T-cell (primary cell): ENCODE measurements around a stretch of chr13.

GRCh38 chr13:112705170-112705798 lies 15.4 kb downstream of the ATP11A start:
- PRO-cap, 7 experiments: no peak in any of the 7 experiments

GRCh38 chr13:112722306-112723385 lies 32.8 kb downstream of the ATP11A start:
- PRO-cap, 7 experiments: no peak in any of the 7 experiments

DNA sequence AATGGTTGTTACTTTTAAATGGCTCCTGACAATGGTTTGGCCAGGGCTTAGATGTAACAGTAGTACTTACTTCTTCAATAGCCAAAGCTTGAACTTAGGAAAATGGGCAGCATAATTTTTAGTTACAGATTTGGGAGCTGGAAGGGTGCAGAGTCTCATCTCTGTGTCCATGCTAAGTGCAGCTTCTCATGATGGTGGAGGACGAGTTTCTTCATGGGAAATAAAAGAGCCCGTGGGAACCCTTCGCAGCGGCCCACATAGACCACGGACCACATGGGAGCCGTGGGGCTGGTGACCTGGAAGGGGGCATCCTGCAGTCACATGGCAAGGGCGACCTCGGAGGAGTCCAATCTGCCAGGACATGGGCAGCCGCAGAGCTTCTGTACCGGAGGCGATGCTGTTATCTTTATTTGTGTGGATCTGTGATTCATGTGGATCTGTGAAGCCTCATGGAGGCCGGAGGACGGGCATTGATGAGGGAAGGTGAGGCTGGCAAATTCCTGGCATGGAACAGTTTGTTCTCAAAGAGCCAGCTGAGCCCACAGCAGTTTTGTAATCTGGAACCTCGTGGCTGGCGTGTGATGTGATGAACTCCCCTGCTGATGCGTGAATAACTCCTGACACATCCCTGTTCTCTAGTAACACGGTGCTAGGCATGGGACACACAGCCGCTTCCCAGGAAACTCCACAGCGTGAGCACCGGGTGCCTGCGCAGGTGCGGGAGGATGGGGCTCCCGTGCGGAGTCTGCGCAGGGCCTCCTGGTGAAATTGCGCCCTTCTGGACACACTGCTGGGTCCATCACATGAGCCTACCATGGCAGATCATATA lies 40.3 kb downstream of the ATP11A start:
- PRO-cap, 7 experiments: no peak in any of the 7 experiments

GRCh38 chr13:112850755-112851497 lies 118.1 kb upstream of the MCF2L start:
- PRO-cap, 7 experiments: no peak in any of the 7 experiments

- PRO-cap, 7 experiments: no peak in any of the 7 experiments
Measured at GRCh38 chr13:112885515-112886442, 83.2 kb upstream of the MCF2L start.

DNA sequence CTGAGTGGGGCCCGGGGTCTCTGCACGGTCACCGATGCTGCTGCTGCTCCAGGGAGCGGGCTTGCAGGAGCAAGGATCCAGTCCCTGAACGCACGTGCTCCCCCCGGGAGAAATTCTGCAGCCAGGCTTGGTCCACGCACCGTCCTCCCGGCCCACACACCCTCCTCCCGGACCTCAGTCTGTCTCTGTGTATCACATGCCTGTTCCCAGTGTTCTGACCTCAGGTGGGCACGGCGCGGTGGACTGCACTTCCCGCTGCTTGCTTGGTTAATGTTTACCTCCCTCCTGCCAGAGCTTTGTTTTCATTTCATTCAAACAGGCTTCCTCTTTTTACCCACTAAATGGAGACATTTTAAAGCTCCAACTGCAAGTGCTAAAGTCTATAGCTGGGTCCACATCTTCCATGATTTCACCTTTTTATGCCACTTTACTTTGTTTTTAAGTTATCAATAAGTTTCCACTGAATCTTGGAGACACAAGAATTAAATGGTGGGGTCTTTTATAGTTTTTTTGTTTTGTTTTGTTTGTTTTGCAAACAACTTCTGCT lies 76.1 kb upstream of the MCF2L start:
- PRO-cap, 7 experiments: no peak in any of the 7 experiments

DNA sequence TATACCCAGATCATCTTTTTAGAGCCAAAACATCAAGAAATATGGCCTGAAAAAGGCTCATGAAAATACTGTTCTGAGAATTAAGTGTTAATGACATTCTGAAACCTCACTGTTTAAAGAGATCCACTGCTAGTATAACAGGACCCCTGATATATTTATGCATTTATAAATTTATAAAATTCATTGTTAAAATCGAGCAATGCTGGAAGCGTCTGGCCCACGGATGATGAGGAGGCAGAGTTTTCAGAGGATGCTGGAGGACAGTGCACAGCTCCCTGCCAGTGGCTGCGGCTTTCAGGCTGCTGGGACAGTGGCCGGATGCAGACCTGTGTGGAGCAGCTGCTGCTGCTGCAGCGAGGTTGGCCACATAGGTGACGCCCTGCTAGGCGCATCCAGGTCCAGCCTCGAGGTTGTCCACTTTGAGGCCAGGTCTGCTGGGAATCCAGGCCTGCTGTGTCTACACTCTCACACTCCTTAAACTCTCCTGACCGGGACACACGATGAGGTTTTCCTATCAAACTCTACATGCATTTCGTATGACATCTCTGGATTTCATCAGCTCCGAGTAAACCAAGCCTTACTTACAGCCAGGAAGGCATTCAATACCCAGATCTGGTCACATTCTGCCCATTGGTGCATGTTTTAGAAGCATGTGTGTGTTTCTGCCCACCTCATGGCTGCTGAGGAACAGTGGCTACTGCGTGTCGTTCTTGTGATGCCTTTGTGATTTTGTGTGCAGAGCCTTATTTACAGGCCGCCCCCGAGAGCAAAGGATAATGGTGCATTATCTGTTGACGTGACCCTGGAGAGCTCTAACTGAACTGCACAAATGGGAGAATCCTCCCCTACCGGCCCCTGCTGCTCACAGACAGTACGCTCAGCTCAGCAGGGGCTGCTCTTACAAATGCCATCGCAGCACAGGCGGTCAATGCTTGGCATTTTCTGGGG lies 12.4 kb upstream of the MCF2L start:
- PRO-cap, 7 experiments: no peak in any of the 7 experiments

DNA sequence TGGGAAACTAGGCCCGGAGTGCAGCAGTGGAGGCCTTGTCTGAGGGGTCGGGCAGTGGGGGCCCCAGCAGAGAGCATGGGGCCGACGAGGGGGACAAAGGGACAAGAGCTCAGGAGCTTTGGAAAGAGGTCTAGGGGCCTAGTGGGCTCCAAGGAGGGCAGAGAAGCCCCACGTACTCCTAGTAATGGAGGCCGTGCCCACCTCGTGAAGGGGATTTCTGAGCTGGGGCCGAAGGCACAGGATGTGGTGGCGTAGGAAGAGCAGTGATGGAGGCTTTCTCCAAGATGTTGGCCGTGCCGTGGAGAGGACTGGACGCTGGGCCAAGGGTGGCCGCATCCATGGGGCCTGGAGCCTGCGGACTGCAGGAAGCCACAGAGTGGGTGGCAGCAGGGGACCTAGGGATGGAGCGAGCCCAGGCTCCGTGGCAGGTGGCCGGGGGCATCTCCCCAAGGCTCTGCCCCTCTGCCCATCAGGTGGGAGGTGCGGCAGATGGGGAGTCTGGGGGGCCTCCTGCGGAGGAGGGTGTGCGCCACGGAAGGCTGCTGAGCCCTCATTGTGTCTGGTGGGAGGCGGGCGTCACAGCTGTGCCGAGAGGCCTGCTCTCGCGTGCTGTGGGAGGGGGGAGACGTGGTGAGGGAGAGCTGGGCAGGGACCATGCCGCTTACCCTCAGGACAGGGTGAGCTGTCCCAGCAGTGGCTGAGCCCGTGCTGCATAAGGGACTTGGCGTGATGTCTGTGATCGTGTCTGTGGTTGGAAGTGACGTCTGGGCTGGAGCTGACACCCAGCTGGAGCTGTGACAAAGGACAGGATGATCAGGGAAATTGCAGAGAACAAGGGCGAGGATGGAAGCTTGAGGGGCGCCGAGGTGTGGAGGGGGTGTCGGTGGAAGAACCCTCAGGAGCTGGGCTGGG lies 13.3 kb downstream of the MCF2L start:
- PRO-cap, 7 experiments: no peak in any of the 7 experiments

DNA sequence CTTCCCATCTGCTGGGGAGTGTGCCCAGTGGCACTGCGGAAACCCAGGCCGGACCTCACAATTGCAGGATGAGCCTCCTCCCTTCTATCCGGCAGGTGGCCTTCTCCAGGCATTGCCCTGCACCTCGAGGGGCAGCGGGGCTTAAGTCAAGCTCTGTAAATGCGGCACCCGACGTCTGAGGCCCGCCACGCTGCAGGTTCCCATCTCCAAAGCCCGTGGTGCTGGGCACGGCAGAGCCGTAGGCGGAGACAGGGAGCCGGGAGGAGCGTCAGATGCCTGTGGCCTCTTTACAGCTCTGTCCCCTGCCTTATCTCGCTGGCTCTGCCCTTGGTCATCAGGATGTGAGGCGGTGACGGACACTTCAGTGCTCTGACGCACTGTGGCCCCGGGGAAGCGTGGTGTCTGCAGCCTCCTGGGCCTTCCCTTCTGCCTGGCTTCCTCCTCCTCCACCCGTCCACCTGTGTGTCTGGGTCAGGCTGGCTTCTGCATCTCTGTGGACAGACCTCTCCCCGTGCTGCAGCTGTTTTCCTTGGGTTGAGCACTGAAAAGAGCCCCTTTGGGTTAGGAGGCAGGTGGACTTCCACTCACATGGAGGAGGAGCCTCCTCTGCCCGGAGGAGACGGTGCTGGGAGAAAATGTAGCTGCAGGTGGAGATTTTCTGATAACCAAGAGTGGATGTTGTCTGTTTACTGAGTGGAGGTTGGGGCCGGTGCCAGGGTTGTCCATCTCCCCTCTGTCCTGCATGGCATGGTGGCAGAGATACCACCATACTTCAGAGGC lies 14.5 kb downstream of the MCF2L start:
- PRO-cap, 7 experiments: no peak in any of the 7 experiments

GRCh38 chr13:112997442-112998005 lies 28.5 kb downstream of the MCF2L start:
- PRO-cap, 7 experiments: no peak in any of the 7 experiments

DNA sequence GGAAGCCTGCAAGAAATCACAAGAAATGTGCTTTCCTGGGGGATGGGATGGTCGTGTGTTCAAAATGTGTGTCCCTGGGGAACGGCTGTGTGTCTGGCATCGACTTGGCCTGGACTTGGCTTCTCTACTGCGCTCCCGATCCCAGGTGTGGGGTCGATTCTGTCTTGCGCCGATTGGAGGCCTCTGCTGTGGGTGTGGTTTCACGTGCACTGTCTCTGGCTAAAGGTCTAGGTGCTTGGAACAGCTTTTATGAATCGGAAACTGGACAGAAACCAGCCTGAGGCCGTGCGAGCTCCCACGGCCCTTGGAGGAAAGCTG lies 29.5 kb downstream of the MCF2L start:
- PRO-cap, 7 experiments: no peak in any of the 7 experiments

GRCh38 chr13:113079384-113080128 lies 26.0 kb upstream of the F7 start:
- PRO-cap, 7 experiments: no peak in any of the 7 experiments

DNA sequence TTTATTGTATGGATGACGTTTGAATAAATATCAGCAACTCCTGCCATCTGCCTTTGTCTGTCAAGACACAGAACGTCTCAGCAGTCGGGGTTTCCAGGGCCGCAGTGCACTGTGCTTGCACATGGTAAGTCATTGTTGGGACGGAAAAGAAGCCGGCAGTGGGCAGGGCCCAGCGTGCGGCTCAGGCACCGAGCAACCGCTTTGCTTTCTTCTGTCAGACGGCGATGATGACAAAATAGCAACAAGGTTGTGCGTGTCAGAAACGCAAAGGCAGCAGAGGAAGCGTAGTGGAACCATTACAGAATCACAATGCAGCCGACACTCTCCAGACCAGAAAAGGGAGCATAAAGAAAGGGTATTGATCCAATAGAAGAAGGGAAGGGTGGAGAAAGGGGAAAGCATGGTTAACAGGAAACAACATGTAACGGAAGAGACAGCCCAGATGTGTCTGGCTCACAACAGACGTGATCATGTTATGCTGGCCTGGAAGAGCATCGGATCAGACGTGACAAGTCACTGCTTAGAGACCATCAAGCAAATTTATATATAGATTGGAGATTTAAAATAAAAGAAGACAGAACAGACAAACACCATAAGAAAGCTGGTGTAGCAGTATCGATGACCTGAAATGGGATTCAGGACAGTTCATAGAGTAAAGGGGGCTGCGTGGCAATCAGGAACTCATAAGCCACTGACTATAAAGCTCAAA lies 6.9 kb upstream of the F7 start:
- PRO-cap, 7 experiments: no peak in any of the 7 experiments

GRCh38 chr13:113203975-113204674 lies 4.3 kb downstream of the PCID2 start:
- PRO-cap, 7 experiments: no peak in any of the 7 experiments

GRCh38 chr13:113222615-113223178 lies 13.3 kb downstream of the CUL4A start:
- PRO-cap, 7 experiments: no peak in any of the 7 experiments

- PRO-cap, 7 experiments: no peak in any of the 7 experiments
Measured at GRCh38 chr13:113364896-113365487, 1.1 kb upstream of the GRTP1 start.

GRCh38 chr13:113401294-113402196 lies 37.6 kb upstream of the GRTP1 start:
- PRO-cap, 7 experiments: no peak in any of the 7 experiments

DNA sequence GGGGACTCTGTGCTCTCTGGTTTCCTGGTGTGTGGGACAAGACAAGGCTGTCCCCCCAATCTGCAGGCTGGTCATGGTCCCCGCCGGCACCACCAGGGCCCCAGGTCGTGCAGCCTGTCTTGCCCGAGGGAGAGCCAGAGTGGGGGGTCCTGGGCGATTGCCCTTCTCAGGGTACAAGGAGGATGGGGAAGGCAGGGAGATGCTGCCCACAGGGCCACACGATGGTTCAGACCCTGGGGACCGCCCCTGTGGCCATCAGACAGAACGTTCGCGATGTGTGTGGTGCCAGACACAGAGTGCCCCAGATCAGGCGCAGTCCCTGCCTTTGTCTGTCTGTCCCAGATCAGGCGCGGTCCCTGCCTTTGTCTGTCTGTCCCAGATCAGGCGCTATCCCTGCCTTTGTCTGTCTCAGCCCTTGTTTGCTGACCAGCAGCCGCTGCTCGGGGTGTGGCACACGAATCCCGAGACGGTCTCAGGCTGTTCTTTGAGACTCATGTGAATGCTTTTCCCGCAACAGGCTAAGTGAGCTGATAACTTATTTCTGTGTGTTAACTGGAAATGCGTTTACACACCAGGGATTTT lies 36.0 kb downstream of the ADPRHL1 start:
- PRO-cap, 7 experiments: no peak in any of the 7 experiments

GRCh38 chr13:113468453-113469029 lies 15.3 kb upstream of the ADPRHL1 start:
- PRO-cap, 7 experiments: no peak in any of the 7 experiments

DNA sequence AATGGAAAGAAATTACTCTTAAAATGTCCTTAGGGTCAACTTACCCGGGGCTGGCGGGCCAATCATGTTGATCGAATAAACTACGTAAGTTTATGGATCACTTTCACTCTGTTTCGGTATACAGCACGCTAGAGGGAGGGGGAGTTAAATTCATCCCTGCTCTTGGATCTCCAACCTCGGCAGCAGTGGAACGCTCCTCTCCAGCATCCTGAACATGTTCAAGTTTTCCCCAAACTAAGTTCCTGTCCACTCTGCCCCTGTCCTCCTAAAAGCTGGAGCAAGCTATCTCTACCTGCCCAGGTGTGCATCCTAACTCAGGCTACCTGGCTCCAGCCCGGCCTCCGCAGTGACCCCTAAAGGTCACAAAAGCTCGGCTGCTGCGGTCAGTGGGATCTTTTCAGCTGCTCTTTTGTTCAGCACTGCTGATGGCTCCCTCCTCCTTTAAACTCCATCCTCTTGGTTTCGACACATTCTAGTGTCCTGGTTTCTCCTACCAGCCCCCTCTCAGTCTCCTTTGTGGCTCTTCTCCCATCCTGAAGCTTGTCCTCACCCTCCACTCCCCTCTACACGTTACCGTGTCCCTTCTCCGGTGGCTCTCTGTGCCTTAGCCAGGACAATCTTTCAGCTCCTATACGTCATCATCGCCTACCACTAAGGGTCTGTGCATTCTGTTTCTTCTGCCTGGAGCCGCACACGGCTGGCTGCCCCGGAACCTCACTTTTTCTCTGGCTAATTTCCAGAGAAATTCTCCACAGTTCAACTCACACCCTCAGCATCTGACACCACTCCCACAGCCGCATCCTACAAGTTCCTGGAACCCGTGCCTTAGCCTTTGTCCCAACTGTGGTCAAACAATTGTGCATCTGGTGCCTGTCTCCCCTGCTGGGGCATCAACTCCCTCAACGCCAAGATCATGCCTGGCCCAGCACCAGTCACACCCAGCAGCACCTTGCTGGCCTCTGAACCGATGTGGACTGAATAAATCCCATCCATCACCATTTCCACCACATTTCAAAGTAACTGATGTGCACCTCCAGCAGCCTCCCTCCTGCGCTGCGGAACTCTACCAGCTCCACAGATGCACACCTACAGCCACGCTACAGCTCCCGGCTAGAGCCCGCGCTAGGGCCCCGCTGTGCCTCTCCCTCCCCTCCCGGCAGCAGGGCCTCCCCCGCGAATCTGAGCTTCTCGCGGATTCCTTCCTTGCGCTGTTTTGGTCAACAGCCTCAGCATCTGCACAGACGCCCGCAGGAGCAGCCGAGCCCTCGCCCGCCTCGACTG lies 1.0 kb downstream of the DCUN1D2 start:
- PRO-cap, 7 experiments: no peak in any of the 7 experiments